Jejunum (tissue), 1 donor: ENCODE results near the genes TM7SF3 and PTHLH.

- PRO-cap: no peak
Measured at GRCh38 chr12:26233092-26234195, 38.1 kb downstream of the SSPN start.

- PRO-cap: no peak
Measured at GRCh38 chr12:26286168-26286613, 90.8 kb downstream of the SSPN start.

GRCh38 chr12:26937139-26937495, 664 bp downstream of the INTS13 start:
- PRO-cap: no peak

DNA sequence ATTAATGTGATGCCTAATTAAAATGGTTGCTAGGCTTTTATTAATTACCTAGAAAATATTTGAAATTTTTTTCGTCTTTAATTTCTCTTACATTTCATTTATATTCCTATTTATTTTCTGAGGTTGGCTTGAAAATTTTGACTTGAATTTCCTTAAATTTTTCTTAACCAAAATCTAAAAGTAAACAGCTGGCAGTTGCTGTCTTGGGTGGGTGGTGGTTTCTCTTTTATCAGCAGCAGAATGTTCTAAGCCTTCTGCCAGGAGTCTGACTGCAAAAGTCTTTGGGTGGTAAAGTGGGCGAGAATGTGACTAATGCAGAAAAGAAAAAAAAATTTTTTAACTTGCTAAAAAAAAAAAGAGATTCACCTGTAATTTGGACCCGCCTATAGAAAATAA, 2.5 kb downstream of the FGFR1OP2 start:
- PRO-cap: no peak

- PRO-cap: no peak
Measured at GRCh38 chr12:27012561-27012863, 1.7 kb downstream of the TM7SF3 start.

- PRO-cap: bidirectional peak, plus-strand start at chr12:27014520, minus-strand start at chr12:27014351
Measured at GRCh38 chr12:27013849-27014726, at the start of gene TM7SF3. TM7SF3 (minus strand) TSS chr12:27014384.

DNA sequence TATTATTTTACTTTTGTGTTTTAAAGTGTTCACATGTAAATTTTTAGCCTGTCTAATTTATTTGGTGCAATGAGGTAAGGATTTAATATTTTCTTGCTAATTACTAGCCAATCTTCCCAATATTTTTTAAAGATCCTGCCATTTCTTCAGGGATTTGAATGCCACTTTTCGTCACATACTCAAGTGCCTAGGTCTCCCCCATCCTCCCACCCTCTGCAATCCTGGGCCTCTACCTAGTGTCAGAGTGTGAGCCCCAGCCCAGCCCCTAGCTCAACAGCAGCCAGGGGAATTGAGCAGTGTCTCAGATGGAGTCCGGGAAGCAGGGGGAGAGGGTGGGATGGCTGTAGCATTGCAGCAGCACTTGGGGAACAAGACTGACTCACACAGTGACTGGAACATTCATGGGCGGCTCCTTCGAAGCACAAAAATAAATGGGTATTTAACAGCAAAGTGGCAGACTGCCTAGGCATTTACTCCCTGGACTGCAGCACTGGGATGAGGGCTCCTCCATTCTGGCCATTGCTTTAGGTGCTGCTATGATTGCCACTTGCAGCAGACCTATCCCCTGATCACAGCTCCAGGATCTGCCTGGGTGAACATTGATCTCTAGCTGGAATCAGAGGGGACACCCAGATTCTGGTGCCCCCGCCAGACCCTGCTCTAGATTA, 46.1 kb upstream of the STK38L start:
- PRO-cap: no peak

- PRO-cap: no peak
Measured at GRCh38 chr12:27285327-27285907, 41.3 kb downstream of the STK38L start.

DNA sequence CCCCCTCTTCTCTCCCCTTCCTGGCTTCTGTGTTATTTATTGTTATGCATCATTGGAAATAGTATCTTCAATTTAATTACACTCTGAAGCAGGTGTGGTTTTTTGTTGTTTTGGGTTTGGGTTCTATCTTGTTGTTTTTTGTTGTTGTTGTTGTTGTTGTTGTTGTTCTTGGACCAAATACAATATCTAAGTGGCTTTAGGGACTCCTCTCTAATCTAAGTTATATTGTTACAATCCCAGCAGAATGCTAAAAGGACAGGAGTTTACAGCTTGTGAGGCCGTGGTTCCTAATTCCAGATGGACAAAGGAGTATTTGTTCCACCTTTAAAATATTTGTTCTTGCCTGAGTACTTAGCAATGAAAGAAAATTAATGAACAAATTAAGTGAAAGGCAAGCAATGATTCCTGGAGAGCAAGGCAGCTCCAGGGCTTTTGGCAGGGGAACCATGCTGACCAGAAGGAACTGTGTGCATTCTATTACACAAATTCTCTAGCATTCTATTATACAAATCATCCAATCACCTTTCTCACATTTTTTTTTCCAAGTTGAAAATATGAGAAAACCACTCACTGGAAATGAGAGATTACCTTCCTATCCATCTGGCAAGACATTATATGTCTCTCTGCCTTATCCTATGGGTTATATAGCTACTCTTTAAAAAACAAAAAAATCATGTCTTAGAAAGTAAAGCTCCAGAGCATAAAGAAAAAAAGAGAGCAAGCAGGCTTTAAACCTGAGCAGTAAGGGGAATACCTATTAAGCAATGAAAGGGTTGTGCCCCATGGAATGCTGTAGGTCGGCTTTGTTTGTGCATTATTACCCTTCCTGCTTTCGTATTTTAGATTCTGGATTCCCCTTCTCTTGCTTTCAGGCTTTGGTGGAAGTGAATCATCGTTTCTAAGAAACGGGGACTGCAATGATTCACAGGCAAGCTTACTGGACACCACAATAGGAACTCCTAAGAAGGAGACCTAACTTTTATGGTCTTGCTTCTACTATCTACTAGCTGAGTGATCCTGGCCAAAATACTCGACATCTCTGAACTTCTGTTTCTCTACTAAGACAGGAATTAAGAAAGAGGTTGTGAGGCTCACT, 1.7 kb upstream of the BMAL2 start:
- PRO-cap: no peak

- PRO-cap: no peak
Measured at GRCh38 chr12:27524783-27525292, 832 bp downstream of the PPFIBP1 start.

- PRO-cap: no peak
Measured at GRCh38 chr12:27549109-27549601, 25.1 kb downstream of the PPFIBP1 start.

DNA sequence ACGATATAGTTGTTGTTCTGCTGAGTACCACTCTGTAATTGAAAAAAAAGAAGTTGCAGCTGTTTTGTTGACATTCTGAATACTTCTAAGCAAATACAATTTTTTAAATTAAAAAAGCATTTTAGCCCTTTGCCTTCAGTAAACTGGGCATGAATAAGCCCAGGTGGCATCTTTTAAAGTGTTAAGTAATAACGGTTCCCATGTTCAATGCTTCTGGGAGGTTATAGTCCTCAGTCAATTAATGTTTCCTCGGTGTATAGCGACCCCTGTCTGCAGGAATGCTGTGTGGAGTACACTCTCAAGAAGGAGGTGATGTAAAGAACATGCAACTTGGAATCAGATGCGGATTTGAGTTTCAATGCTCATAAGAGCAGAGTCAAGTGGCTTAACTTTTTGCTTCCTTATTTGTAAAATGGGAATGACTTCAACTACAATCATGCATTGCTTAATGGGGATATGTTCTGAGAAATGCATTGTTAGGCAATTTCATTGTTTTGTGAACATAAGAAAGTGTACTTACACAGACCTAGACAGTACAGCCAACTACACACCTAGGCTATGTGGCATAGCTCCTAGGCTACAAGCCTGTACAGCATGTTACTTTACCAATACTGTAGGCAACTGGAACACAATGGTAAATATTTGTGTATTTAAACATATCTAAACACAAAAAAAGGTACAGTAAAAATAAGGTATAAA, 6.9 kb upstream of the MRPS35 start:
- PRO-cap: no peak

DNA sequence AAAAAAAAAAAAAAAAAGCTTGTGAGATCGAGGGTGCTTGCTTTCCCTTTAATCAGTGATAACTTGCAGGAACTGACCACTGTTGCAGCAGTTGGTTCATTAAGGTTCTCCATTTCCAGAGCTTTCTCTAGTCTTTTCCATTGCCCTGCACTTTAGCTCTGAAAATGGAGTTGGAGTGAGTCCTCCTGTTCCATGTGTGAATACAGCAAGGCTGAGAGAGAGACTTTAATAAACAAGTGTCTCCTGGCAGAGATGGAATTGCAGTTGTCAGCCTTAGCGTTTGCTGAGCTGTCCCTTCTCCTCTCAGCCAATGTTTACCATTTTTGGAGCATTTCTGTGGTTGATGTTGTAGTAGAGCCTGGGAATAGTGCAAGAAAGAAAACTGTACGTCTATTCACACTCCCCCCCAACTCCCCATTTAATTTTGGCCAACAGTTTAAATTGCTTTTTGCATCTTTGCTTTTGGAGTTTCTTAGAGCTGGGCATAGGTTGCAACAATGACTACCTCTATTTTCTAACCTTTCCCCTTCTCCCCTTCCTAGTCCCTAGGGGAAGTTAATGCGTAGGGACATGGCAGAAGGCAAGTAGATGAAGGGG, 7.6 kb upstream of the MANSC4 start:
- PRO-cap: no peak

- PRO-cap: no peak
Measured at GRCh38 chr12:27795001-27795491, 15.0 kb upstream of the MANSC4 start.

- PRO-cap: no peak
Measured at GRCh38 chr12:27972559-27973213, at the start of gene PTHLH. PTHLH (minus strand) TSS chr12:27972733.

- PRO-cap: no peak
Measured at GRCh38 chr12:28770313-28770811, 378.7 kb upstream of the FAR2 start.

GRCh38 chr12:28794297-28794684, 354.8 kb upstream of the FAR2 start:
- PRO-cap: no peak

DNA sequence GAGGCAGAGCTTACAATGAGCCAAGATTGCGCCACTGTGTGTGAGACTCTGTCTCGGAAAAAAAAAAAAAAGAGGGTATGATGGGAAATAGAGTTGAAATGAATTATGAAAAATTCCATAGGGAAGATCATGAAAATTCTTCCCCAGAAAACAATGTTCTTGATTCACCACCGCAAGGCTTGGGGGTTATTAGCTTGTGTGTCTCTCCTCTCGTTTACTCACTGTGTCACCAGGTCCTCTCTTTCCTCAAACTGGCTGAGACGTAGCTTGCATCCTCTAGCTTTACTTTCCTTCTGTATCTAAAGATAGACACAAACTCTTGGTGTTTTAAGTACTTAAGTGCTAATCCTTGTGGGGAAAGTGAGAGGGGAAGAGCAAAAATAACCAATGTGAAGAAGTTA, 10.4 kb downstream of the FAR2 start:
- PRO-cap: no peak

DNA sequence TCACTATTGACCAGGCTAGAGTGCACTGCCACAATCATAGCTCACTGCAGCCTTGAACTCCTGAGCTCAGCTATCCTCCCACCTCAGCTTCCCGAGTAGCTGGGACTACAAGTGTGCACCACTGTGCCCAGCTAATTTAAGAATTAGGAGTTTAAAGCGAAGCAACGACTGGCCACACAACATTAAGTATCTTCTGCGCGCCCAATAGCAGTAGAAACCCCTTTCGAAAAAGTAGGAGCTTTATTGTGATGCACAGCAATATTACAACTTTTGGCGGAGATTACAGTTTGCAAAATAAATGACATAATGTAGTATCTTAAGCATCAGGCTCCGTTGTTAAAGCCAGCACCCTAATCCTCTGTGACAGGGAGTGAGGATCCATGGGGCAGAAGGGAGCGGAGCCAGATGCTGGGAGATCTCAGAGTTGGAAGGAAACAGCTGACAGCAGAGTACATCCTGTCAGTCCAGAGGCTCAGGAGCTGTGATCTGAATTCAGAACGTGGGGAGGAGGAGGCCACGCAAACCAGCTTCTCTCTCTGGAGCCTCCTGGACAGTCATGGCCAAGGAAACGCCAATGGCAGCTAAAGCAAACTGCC, 55.8 kb downstream of the TMTC1 start:
- PRO-cap: no peak

GRCh38 chr12:29782881-29783524, 739 bp downstream of the TMTC1 start:
- PRO-cap: no peak